SEM (cell line): ENCODE measurements around a stretch of chr14.

- PRO-cap, result no peak
These were observed 24.5 kb downstream of the ERG28 start for GRCh38 chr14:75635954-75636821.

GRCh38 chr14:75650599-75651180 lies 10.0 kb downstream of the ERG28 start:
- PRO-cap, result no peak

GRCh38 chr14:75911856-75912544 lies 69.8 kb downstream of the TGFB3 start:
- PRO-cap, result no peak

DNA sequence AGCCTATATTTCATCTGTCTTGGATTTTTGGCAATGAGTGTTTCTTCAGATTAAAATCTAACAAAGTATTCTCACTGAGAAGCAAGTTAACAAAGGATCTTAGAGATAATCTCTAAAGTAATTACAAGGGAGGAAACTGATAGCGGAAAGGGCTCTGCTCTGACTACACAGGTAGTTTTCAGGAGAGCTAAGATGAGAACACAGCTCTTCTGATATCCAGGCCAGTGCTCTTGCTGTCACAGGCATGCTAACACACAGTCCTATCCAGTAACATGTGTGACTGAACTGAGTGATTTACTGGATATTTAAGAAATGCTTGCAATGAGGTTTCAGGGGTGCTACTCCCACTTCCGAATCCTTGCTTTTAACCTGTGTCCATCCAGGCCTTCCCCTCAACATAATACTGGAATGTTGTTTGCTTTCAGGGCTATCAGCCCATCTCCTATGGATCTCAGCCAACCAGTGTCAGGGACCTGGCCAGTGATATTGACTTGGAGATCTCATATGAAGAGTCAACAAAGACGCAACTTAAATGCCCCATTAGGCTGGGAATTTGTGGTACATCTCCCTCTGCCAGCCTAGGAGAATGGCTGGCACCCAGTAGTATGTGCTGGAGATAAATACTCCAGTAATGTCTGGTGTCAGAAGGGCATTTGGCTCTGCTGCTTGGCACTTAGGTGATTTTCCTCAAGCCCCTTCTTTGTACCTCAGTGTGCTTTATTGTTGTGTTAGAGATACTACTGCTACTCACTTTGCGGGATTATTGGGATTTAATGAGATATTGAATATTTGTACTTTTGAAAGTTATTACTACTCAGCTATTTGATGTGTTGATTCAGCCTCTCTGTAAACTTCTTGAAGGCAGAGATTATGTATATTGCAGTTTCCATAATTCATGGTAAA lies 901 bp upstream of the IFT43 start:
- PRO-cap, result no peak

DNA sequence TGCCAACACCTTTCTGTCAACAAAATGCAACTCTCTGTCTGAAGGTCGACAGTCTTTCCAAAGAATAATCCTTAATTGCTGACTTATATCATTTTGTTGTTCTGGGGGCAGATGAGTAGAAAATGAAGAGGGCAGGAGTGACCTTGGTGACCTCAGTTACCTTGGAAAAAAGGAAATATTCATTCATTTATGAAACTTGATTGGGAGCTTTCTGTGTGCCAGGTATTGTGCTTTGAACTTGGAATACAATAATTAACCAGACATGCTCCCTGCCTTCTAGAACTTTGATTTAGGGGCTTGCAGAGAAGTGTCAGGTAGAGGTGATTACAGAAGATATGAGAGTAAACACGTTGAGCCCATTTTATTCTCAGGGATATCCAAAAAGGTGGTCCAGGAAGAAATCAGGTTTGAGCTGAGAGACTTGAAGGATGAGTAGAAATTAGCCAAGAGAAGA lies 11.1 kb downstream of the IFT43 start:
- PRO-cap, result no peak

- PRO-cap, result no peak
These were observed 27.1 kb upstream of the ESRRB start for GRCh38 chr14:76348787-76349372.

DNA sequence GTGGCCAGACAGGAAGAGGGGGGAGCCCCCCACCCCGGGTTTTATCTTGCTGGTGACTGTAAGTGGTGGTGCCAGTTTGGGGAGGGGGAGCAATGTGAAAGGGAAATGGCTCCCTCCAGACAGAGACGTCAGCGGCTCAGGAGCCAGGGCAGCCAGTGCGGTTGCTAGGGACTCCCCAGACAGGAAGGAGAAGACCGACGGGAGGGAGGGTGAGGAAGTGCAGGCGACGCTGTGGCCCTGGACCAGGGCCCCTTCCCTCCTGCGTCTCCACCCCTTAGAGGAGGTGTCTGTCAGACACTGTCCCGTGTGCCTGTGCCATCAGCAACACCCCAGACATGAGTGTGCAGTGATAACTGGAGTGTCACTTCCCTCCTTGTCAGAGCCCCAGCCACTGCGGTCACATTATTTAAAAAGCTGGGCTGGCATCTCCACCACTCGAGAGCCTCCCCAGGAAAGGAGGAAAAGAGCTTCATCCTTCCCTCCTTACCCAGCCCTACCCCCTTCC lies 7.0 kb downstream of the VASH1 start:
- PRO-cap, result no peak

GRCh38 chr14:76780553-76781735 lies 19.7 kb downstream of the VASH1 start:
- PRO-cap, result no peak

DNA sequence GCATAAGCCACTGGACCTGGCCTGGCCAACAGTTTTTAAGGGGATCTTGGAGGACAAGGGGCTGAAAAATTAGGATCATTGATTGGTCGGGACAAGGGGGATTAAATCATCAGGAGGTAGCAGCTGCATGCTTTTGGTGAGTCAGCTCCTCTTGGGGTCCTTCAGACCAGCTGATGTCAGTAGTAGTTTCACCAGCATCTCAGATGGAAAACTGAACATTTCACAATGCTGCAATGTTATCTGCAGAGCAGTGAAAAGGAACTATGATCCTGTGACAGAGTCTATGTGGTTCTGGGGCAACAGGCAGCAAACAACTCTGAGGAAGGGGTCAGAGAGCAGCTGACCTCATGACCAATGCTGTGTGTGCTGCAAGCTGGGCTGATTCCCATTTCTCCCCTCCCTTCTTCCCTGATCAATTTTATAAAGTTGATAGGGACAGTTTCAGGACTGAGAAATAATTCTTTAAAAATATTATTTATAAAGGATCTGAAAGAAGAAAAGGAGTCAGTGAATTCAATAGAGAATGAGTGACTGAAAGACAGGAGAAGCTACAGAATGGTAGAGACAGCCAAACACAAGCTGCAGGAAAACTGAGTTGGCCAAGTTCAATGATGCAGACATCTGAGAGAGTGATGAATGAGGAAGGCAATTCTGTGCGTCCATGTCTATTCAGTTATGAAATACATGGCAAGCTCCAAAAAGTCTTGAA lies 6.5 kb downstream of the LRRC74A start:
- PRO-cap, result no peak

GRCh38 chr14:76920442-76921107 lies 94.4 kb downstream of the LRRC74A start:
- PRO-cap, result no peak

DNA sequence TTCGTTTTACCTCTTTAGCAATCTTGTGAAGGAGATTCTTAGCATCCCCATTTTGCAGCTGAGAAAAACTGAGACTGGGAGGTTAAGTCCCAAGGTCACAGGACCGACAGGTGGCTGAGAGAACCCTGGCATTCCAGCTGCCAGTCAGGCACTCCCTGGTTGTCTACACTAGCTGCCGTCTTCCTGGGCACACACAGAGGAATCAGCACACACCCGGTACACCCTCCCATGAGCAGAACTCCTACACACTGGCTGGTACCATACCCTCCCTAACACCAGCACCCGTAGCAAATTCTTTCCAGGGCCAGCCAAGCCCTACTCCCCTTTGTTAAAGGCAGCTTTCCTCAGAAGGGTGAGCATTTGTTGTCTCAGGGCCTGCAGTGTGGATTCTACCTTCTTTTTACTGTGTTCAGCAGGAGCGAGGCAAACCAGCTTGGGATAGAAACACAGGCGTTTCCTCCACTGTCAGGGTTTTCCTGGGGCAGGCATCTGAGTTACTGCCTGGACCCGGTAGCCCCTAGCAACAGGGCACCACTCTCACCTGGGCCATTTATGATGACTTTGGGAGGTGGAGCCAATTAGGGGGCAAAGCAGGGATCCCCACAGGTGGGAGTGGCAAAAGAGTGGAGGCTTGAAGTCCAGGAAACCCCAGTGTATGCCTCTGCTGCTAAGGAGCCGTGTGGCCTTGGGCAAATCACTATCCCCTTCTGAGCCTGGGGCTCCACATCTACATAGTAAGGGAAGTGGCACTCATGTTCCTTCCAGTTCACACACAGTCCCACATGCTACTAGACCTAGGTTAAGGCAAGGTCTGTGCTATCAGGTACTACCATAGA lies 70.1 kb downstream of the IRF2BPL start:
- PRO-cap, result no peak

DNA sequence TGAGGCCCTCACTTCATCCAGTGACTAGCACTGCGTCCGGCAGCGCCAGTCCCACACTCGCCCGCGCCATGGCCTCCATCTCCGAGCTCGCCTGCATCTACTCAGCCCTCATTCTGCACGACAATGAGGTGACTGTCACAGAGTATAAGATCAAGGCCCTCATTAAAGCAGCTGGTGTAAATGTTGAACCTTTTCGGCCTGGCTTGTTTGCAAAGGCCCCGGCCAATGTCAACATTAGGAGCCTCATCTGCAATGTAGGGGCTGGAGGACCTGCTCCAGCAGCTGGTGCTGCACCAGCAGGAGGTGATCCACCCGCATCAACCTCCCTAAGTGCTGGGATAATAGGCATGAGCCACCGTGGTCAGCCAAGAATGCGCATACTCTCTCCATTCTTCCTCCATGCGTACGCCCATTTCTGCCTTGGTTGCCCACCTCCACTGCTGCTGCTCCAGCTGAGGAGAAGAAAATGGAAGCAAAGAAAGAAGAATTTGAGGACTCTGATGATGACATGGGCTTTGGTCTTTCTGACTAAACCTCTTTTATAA lies 59.8 kb downstream of the IRF2BPL start:
- PRO-cap, result no peak

- PRO-cap, result no peak
These were observed 50.7 kb downstream of the IRF2BPL start for GRCh38 chr14:76977674-76978417.

GRCh38 chr14:77007850-77008697 lies 20.4 kb downstream of the IRF2BPL start:
- PRO-cap, result no peak

- PRO-cap, result unidirectional peak, plus-strand start at chr14:77033502; bidirectional peak, plus-strand start at chr14:77033670, minus-strand start at chr14:77033556
These were observed 4.8 kb upstream of the IRF2BPL start for GRCh38 chr14:77033259-77033740.

DNA sequence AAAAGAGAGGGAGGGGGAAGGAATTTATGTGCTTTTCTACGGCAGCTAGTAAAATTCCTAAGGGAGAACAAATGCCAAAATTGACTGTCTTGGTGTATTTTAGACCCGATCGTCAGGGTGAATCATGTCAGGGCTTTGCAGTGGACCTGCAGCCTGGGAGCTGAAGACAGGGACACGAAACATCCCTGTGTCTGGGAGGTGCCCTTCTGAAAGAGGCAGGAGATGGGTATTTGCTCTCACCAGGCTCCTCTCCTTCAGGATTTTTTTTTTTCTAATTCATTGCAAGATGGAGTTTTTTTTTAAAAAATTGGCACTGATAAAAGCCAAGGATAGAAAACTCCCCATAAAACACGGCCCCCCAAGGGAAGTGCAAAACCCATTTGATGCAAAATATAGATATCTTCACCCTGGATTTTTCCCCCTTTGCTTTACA lies 10.5 kb upstream of the IRF2BPL start:
- PRO-cap, result no peak

GRCh38 chr14:77119733-77120263 lies 21.7 kb downstream of the CIPC start:
- PRO-cap, result no peak

GRCh38 chr14:77124533-77125607 lies 16.7 kb downstream of the ZDHHC22 start:
- PRO-cap, result no peak

DNA sequence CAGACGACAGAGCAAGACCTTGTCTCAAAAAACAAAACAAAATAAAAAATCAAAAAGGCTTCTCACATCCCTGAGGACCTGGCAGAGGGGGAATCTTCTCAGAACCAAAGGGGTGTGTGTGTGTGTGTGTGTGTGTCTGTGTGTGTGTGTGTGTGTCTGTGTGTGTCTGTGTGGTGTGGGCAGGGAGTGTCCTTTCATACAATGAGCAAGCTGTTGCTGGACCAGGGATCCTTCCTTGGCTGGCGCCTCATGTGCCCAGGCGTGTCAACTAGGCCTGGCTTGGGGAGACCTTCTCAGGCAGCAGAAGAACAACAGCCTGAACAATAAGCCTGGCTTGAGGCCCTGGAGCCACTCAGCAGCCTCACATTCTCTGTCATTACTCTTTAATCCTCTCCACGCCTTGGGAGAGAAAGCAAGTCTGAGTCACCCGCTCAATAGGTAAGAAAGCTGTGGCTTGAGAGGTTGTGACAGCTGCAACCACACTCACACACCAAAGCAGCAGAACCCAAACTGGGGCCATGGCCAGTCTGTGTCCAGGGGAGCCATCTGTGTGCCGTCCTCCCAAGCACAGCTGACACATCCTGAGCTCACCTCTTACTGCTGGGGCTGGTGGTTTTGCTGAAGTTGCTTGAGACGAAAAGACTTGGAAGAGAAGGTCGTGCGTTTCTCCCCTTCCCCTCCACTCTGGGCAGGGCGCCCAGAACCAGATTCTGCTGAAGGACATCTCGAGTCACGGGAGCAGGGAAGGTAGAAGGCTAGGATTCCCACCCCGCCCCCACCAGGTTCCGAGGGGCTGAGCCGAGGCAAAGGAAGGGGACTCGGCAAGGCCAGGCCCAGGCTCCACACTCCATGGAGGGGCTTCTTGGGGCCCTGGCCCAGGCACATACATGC lies 5.3 kb downstream of the TMEM63C start:
- PRO-cap, result no peak

DNA sequence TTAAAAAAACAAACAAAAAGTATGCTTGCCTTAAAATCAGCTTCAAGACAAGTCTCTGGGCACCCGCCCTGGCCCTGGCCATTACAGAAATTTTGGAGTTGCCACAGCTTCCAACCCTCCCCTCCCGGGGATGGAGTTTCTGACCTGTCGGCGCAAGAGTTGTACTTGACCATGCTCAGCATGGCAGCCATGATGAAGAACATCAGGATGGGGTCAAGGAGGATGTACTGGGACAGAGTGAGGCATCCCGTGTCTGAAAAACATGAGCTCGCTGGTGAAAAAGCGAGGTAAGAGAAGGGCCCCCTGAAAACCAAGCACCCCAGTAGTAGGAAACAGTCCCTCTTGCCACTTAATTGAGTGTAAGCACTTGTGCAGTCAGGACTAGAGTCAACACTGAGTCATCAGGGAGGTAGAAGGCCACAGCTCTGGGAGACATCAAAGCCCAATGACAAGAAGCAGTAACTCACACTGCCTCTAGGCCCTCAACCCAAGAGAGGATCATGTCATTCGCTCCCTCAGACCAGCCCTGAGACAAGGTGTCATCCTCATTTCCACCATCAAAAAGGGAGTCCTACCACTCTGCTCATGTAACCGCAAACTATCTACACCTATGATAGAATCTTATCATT lies 17.9 kb downstream of the POMT2 start:
- PRO-cap, result no peak